AG08470 (cell line): ENCODE results near the genes SEM1 and LMTK2.

DNA sequence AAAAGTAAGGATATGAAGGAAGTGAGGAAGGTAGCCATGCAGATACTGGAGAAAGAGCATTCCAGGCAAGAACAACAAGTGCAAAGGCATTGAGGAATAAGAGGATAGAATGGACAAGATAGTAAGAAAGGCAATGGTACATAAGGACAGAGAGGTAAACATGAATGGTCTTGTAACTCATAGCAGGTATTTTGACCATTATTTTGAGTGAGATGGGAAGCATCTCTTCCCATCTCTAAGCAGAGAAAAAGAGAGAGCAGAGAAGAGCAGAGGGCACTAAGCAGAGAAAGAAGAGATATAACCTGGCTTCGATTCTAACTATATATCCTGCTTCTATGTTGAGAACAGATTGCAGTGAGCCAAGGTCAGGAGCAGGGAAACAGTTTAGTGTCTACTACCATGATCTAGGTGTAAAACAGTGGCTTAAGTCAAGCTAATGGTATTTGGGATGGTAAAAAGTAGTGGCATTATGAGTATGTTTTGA lies 193.2 kb upstream of the BET1 start:
- RRBS = no CpG with 5 or more reads among the region's 1 CpG

DNA sequence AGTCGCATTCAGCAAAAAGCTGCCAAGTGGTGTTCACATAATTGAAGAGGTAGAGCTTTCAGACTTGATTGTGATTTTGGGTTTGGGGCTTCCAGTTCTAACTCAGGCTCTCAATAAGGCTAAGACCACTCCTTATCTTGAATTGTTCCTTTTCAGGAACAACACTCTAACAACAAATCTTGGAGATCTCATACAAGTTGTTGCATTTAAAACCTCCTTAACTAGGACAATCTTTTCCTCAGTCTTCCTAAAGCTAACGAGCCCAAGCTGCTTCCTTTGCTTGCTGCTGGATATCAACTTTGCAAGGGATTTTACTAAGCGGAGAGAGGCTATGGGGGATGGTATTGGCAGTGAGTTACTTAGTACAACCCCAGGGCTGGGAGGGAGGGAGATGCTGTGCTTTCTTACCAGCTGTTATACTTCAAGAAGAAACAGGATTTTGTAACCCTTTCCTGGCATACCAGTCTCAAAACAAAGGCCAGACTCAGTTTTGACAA lies 19.6 kb upstream of the COL1A2 start:
- RRBS = no CpG with 5 or more reads among the region's 3 CpGs

GRCh38 chr7:94401308-94401693 lies 6.6 kb downstream of the COL1A2 start:
- RRBS = no CpG with 5 or more reads among the region's 3 CpGs

DNA sequence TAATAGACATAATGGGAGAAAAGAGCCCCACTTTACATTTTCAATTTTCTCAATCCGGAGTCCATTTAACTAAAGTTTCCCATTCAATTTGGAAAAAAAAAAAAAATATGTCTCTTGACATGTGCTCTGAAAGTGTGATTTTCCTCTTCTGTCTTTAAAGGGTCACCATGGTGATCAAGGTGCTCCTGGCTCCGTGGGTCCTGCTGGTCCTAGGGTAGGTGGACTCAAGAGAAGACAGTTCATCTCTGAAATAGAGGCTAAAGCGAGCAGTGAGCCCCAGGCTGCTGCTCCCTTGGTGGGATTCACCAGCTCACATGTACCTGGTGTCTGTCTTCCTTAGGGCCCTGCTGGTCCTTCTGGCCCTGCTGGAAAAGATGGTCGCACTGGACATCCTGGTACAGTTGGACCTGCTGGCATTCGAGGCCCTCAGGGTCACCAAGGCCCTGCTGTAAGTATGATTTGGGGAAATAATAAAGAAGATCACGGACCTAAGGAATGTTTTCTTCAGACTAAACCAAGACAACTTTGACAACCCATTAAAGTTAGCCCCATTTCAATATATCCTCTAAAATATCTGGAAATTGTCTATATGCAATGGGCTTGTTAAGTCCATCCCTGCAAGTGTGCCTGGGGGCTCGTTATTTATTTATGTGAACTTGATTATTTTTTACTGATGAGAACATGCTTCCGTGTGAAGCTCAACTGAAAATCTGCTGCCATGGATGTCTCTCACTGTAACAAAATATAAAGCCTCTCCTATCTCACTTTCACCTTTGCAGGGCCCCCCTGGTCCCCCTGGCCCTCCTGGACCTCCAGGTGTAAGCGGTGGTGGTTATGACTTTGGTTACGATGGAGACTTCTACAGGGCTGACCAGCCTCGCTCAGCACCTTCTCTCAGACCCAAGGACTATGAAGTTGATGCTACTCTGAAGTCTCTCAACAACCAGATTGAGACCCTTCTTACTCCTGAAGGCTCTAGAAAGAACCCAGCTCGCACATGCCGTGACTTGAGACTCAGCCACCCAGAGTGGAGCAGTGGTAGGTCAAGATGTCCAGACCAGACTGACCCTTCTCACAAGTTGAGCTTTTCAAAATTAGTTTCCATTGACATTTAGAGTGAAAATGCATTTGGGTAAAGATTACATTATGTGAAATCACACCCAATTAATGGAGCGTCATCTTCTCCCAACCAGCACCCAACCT lies 32.6 kb downstream of the COL1A2 start:
- RRBS = no CpG with 5 or more reads among the region's 14 CpGs

GRCh38 chr7:94657473-94658366 lies 1.8 kb upstream of the SGCE start:
- RRBS = 72% methylated on average over 3 of the region's 33 CpGs

- RRBS = no CpG with 5 or more reads among the region's 6 CpGs
Measured at GRCh38 chr7:94835113-94835593, 72.2 kb upstream of the PPP1R9A start.

GRCh38 chr7:95318355-95319014 lies 5.8 kb downstream of the PON1 start:
- RRBS = no CpG with 5 or more reads among the region's 7 CpGs

- RRBS = no CpG with 5 or more reads among the region's 3 CpGs
Measured at GRCh38 chr7:95586731-95587334, 9.5 kb downstream of the PDK4 start.

DNA sequence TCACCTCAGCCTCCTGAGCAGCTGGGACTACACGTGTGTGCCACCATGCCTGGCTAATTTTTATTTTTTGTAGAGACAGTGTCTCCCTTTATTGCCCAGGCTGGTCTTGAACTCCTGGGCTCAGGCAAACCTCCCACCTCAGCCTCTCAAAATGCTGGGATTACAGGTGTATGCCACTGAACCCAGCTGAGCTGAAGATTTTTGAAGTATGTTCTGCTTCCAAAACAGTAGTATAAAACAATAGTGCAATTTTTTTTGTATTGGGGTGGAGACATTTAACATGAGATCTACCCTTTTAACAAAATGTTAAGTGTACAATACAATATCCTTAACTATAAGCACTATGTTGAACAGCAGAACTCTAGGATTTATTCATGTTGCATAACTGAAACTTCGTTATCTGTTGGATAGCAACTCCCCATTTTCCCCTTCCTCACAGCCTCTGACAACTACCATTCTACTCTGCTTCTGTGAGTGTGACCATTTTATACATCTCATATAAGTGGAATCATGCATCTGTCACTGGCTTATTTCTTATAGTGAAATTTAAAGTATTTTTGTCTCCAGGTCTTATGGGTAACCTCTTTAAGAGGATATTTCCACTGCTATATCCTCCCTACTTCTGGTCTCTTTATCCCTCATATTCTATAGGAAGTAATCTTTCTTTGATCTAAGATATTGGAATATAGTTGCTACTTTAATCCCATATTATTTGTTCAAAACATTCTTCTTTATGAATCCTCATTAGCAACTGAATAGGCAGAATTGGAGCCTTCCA lies 5.1 kb downstream of the PDK4 start:
- RRBS = no CpG with 5 or more reads among the region's 2 CpGs

DNA sequence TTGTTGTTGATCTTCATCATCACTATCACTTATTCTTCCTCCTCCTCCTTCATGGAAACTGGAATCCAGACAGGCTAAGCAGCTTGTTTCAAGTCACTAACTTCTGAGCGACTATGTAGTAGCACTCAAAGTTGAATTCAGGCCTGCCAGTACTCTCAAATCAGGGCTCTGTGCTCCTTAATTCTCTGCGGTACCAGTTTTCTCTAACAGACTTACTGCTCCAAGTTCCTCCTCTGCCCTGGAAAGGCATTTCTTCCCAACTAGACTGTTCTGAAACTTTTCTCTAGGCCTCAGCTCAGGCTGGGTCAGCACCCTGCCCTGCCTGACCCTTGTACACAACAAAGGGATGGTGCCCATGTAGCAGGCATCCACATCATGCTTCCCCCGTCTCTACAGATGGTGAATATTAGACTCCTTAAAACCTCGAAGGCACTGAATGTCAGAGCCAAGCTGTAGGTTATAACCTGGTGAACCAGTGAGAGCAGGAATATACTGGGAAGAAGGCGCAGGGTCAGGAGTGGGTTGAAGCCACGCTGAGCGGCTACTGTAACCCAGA lies 144.1 kb downstream of the SLC25A13 start:
- RRBS = no CpG with 5 or more reads among the region's 7 CpGs

DNA sequence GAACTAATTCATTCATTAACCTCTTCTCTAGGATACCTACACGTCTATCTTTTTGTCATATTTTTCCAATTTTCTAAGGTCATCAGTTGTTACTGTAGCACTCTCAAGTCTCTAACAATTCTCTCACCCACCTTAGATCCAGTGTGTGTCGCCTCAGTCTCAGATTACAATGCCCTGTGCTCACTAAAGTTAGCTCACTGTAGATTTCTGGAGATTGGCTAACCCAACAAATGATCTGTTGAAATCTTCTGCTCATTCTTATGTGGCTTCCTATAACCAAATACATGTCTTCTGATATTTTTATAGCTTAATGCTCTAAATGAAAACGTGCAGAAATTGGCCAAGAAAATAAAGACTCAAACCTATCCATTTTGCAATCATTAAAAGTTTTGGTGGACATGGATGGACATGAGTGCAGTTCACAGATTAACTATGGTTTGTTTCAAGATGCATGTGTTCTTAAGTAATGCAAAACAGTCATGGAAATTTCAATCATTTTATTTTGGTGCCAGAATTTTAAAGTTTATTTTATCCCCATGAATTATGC lies 142.5 kb downstream of the SLC25A13 start:
- RRBS = no CpG with 5 or more reads among the region's 3 CpGs

- RRBS = 88% methylated on average over 4 of the region's 26 CpGs
Measured at GRCh38 chr7:96358087-96358953, 36.4 kb upstream of the SLC25A13 start.

- RRBS = under 1% methylated on average over 12 of the region's 48 CpGs
Measured at GRCh38 chr7:96709103-96710132, at the start of gene SEM1. Gene SEM1, minus strand, starts transcription at chr7:96709846.

GRCh38 chr7:97027182-97027520 lies 2.5 kb upstream of the DLX5 start:
- RRBS = 9% methylated on average over 7 of the region's 11 CpGs

DNA sequence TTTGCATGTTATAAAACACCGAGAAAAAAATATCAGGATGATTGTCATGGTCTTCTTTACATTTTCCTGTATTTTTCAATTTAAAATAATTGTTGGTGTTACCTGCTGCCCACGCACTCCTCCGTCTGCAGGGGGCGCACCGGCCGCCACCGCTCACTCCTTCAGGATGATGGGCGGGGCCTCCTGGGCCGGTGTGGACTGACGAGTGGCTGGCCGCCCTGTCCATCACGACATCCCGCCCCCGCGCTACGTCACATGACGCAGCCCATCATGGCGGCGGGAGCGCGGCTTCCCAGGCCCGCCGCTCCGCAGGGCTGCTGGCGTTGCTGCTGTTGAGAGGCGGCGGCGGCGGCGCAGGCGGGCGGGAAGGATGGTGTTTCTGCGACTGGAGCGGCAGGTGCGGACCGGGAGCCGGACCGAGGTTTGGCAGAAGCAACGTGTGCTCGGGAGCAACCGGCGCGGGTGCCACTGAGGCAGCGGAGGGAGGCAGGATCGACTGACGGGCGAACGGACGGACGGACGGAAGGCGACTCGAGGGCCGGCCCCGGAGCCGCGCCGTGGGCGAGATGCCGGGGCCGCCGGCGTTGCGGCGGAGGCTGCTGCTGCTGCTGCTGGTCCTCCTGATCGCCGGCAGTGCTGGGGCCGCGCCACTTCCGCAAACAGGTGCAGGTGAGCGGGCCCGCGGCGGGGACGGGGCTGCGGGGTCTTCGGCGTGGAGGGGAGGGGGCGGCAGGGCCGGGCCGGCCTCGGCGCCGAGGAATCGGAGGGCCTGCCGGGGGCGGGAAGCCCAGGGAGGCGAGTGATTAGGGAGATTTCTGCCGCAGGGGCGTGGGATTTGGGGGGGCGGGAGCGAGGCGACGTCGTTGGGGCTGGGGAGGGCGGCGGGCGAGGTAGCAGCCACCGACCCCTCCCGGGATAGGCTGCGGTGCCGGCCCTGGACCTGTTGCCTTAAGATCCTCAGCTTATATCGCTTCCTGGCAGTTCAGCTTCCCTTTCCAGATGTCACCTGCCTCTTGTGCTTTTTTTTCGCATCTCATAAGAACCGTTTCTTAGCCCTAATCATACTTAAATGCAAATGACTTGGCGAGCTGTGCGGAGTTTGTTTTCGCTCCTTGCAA lies at the start of gene LMTK2:
Gene LMTK2 (plus strand): TSS at position 251 of the 1,118 bp plus-strand sequence.
- RRBS = 3% methylated on average over 20 of the region's 108 CpGs

GRCh38 chr7:98178241-98178806 lies 32.9 kb upstream of the BHLHA15 start:
- RRBS = no CpG with 5 or more reads among the region's 17 CpGs

DNA sequence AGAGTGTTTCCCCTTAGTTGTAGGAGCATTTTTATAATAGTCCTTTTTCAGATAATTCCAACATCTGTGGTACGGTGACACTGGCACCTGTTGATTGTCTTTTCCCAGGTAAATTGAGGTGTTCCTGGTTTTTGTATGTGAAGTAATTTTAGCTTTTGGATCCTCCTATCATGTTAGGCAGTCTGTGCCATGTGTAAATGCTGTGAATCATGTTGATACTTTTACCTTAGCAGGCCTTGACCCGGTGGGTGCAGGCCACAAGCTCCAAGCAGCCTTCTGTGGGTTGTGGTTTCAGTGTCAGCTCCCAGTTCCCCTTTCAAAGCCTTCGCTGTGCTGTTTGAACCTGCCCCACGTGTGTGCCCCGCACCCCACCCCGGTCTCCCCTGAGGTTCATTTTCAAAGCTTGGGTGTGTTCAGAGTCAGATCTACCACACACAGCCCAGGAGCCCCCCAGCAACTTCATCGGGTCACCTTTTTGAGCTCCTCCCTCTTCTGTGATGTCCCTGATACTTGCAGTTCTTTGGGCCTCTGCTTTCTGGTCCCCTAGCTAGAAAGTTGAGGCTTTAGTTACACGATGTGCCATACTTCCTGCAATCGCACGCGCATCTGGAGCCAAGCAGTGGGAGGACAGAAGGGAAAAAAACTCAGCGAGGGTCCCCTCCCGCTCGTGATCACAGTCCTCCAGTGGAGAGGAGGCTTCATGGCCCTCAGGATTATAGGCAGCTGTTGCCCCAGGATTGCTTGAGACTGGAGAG lies 8.7 kb upstream of the BHLHA15 start:
- RRBS = no CpG with 5 or more reads among the region's 14 CpGs

GRCh38 chr7:98212354-98213519 lies 1.5 kb downstream of the BHLHA15 start:
- RRBS = 92% methylated on average over 6 of the region's 60 CpGs

DNA sequence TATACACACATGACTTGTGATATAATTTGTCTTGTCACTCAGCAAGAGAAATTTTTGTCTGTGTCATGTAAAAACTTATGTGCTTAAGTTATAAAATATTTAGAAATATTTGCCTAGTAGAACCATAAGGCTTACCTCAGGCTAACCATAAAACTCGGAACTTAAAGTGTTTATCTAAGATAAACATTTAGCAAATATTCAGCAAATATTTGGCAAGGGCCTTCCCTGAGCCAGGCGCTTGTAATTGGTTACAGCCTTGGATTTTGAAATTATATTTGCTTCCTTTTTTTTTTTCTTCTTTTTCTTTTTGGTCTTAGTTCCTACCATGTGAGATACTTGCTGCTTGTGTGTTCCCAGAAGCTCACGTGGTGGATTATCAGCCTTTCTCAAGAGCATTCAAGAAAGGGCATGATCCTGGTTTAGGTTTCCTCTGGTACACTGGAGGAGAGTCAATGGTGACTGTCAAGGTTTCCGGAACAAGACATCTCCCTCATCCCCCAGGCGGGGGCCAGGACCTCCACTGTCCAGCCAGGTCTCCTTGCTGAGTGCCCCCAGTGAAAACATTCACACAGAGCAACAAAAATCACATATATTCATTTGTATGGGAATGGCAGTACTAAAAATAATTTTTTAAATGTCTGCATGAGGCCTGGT lies 5.2 kb upstream of the BRI3 start:
- RRBS = no CpG with 5 or more reads among the region's 5 CpGs